Bronchus (tissue), 1 donor: ENCODE measurements around a stretch of chr7.

- PRO-cap, result no peak
Observed at GRCh38 chr7:44140965-44141164, 267 bp downstream of the MYL7 start.

- PRO-cap, result no peak
Observed at GRCh38 chr7:44145846-44146580, 4.9 kb upstream of the MYL7 start.

- PRO-cap, result no peak
Observed at GRCh38 chr7:44283345-44283800, 42.0 kb downstream of the CAMK2B start.

DNA sequence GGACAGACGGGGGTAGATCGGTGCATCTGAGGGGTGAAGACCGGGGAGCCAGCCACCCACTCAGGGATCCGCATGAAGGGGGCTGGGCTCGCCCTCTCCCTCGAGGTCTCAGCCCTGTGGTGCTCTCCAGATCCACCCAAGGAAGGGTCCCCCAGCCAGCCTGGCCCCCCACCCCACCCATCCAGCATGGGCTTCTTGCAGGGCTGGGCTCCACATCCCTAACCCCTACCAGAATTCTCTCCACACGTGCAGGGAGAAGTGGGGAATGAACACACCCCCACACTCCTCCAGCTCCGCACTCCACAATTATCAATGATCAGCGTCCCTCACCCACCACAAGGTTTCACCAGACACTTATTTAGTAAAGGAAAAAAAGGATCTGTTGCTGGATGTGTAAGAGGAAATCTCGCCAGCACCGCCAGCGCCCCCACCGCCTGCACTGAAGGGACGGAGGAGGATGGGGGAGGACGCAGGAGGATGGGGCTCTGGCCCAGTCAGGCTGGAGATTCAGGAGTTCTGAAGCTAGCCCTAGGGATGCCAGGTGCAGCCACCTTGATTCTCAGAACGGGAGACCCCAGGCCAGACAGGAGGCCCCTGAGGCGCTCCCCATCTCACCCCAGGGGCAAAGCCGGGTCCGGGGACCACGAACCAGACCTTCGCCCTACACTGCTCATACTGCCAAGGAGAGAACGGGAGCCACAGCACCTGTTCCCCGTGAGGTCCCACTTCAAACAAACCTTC is 1.4 kb downstream of the CAMK2B start:
- PRO-cap, result no peak

- PRO-cap, result unidirectional peak, plus-strand start at chr7:44490035
Observed at GRCh38 chr7:44489615-44490281, 710 bp downstream of the NUDCD3 start.

GRCh38 chr7:44568851-44570269 is 4.3 kb downstream of the DDX56 start:
- PRO-cap, result no peak

DNA sequence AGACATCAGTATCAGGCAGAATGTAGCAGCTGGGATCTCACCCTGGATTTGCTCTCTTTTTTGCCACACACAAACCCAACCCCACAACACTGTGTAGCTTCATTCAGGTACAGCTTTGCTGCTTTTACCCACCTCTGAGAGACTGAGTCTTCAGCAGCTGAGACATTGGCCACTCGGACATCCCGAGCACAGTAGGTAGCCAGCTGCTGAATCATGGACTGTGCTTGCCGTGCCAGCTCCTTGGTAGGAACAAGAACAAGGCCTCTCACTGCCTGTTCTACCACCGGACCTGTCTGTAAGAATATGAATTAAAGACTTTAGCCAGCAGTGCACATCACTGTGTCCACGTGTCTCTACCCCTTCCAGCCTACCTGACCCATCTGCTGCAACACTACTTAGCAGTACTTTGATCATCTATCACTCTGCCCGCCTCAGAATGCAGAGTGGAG is 926 bp downstream of the DDX56 start:
- PRO-cap, result no peak

DNA sequence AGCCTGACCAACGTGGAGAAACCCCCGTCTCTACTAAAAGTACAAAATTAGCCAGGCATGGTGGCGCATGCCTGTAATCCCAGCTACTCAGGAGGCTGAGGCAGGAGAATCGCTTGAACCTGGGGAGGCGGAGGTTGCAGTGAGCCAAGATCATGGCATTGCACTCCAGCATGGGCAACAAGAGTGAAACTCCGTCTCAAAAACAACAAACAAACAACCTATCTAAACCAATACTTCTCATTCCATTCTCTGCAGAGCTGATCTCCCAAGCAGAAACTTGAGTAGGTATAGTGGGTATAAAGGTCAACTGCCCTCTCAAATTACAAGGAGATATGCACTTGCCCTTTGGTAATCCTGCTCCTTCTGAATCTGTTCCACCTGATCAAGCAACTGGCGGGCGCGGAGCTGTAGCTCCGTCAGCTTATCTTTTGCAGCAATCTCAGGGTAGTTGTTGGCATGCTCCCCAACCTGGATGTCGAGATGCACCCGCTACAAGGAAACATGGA is 1.2 kb downstream of the TMED4 start:
- PRO-cap, result unidirectional peak, plus-strand start at position 379 of the sequence

- PRO-cap, result no peak
Observed at GRCh38 chr7:44615038-44615564, 8.7 kb downstream of the OGDH start.

DNA sequence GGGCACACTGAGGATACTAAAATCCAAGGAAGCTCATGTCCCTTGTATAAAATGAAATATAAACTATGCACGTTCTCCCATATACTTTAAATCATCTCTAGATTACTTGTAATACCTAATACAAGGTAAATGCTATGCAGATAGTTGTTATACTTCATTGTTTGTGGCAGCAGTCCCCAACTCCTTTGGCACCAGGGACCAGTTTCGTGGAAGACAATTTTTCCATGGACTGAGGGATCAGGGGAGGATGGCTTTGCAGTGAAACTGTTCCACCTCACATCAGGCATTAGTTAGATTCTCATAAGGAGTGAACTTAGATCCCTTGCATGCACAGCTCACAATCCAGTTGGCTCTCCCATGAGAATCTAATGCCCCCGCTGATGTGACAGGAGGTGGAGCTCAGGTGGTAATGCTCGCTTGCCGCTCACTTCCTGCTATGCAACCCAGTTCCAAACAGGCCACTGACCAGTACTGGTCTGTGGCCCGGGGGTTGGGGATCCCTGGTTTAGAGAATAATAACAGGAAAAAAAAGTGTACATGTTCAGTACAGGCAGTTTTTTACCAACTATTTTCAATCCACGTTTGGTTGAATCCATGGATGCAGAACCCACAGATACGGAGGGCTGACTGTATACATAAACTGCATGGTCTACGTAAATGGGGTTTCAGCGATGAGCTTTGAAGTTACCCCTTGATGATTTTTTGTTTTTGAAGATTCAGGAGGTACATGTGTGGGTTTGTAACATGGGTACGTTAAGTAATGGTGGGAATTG is 24.4 kb downstream of the OGDH start:
- PRO-cap, result unidirectional peak, plus-strand start at position 446 of the sequence

GRCh38 chr7:44693739-44694737 is 54.6 kb upstream of the ZMIZ2 start:
- PRO-cap, result no peak

DNA sequence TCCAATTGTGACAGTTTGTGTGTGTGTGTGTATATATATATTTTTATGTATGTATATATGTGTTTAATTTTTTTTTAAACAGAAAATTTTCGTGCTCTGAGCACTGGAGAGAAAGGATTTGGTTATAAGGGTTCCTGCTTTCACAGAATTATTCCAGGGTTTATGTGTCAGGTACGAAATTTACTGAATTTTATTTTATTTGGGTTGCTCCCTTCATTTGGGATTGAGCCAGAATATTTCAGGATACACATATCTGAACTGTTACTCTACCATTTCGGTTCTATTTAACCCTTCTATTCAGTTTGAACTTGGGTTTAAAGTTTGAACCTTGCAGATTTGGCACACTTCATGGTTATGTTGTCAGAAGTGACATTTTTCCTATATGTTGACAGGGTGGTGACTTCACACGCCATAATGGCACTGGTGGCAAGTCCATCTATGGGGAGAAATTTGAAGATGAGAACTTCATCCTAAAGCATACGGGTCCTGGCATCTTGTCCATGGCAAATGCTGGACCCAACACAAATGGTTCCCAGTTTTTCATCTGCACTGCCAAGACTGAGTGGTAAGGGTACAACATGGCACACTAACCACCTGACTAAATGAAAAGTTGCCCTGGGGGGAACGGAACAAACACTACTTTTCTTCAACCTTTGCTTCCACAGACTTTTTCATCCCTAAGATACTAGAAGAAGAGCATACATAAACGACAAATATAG is 3.0 kb downstream of the PPIA start:
- PRO-cap, result no peak

DNA sequence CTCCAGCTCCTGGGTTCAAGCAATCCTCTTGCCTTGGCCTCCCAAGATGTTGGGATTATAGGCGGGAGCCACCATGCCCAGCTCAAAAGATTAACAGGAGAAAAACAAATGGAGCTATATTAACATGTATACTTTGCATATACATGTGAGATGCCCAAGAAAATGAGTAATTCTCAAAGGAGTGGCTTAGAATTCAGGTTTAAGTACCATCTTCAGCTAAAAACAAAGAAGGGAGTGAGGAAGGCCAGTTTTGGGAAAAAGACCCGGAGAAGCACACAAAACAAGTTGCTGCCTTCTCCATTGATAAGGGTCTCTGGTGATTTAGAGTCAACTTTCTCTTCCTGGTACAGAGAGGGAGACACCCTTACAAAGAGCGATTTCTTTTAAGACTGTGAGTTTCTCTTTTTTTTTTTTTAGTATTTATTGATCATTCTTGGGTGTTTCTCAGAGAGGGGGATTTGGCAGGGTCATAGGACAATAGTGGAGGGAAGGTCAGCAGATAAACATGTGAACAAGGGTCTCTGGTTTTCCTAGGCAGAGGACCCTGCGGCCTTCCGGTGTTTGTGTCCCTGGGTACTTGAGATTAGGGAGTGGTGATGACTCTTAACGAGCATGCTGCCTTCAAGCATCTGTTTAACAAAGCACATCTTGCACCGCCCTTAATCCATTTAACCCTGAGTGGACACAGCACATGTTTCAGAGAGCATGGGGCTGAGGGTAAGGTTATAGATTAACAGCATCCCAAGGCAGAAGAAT is 8.2 kb upstream of the CCM2 start:
- PRO-cap, result unidirectional peak, minus-strand start at position 568 of the sequence

DNA sequence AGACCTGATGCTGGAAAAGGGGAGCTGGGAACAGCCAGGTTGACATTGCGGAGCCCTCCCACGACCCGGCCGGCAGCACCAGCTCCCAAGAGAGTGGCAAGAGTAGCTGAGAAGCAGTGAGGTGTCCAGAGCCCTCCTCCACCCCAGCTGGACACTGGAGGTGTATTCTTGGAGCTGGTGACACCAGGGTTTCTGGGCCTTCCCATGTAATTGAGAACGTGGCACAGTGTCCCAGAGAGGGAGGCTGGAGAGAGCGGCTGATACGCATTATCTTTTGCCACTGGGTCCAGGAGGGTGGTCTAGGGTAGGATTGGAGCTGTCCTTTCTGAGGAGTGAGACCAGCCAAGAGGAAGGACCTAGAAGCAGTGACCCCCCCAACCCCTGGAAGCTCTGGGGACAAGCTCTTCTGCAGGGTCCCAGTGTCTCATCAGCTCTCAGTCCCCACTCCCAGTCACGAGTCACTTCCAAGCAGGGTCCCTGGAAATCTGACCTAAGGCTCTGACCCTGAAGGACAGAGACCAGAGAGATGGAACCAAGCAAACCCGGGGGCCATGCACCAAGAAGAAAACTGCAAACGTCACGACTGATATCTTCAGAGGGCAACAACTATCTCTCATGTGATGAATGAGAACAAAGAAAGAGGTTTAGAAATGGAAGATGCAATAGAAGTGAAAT is 21.5 kb downstream of the RAMP3 start:
- PRO-cap, result no peak

GRCh38 chr7:45727546-45727966 is 145.3 kb downstream of the CCDC201 start:
- PRO-cap, result no peak

GRCh38 chr7:45885081-45885557 is 3.2 kb upstream of the IGFBP1 start:
- PRO-cap, result no peak

GRCh38 chr7:46155317-46155817 is 234.3 kb upstream of the IGFBP3 start:
- PRO-cap, result no peak

DNA sequence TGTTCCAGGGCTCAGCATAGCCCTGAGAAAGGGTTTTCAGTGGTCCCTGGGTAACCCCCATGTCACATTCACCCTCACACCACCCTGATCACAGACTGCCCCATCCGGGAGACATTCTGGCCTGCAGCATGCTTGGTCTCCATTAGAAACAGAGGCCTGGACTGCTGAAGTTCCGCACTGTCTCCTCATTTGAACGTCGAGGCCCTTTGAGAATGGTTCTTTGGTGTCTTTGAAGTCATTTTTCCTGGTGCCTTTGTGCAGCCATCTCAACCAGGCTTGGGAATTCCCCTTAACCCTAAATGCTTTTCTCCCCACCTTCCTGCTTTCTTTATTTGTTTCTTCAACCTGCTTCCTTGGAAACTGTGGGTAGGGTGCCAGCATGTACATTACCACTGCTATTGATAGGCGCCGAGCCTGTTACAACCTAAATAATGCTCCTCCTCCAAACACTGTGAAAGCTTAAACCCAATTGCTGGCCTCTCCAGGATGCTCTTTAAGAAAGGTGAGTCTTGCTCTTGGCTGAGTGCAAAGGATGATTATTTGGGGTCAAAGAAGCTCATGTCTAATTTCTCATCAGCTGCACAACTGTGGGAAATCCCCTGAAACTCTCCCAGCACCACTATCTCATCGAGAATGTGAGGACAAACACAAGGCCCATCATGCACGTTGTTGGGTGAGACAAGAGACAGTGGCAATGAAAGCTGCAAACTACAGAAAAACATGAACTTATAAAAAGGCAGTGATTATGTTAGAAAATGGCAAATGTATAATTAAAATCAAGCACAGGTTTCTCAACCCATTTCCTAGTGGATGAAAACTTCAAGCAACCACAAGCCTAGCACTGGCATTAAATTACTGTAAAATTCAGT is 285.4 kb upstream of the IGFBP3 start:
- PRO-cap, result no peak

DNA sequence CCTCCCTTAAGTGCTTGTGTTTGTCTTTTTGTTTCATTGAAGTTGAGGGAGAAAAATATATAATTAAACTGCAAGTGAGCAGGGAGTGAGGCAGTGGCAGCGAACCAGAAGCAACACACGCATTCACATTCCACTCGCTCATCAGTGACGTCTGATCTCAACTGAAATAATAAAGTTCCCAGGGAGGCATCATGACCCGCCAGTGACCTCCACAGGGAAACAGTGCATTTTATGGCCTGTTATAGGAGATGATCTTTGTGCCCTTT is 613.5 kb upstream of the IGFBP3 start:
- PRO-cap, result no peak

GRCh38 chr7:46678099-46678633 is 757.1 kb upstream of the IGFBP3 start:
- PRO-cap, result no peak